GM12878 (cell line): ENCODE measurements around the genes F11R, TSTD1, ARHGAP30, NIT1, B4GALT3 and NR1I3.

GRCh38 chr1:160781415-160781713, 14.6 kb upstream of the LY9 start:
- RAMPAGE, long total RNA, result no peak
- RRBS, 2 experiments, result 100% methylated on average over 1 of the region's 5 CpGs; no CpG with 5 or more reads in 1 of the 2 experiments
CAGE:
- cytosol, long polyA minus RNA, result no peak
- cytosol, long polyA plus RNA, result no peak
- long polyA plus RNA, result no peak
- nucleolus, long total RNA, result no peak
- nucleus, long polyA plus RNA, result no peak
- nucleus, long total RNA, result no peak

DNA sequence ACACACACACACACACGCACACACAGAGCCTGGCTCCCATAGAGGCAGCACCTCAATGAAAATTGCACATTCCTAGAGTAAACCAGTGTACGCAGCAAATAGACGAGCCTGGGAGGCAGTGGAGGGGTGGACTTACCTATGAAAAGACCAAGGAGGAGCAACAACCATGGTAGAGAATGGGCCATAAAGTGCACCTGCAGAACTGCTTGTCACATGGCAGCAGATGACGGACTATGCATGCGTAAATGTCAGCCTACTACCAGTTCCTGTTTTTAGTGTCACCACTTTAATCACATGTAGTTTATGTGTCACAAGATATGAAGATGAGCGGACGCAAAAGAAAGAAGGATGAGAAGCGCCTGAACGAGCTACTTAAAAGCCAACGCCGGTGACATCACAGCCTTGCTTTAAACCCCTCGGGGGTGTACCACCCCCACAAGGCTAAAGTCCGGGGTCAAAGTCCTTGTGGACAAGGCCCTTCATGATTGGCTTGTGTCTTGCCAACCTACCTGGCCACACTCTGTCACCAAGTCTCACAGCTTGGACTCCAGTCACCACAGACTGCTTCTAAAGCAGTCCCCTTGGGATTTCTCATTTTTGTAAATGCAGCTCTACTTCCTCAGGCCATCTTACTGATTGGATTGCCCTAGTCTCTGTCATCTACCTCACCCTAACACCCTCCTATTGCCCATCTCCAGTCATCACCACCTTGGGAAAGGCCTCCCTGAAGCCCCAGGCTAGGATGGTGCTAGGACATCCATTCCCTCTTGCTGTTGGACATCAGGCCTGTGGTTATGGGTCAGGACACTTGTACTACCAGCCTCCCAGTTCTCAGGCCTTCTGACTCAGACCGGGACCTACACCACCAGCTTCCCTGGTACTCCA, 6.1 kb upstream of the LY9 start:
- RAMPAGE, long total RNA, result no peak
- RRBS, 2 experiments, result 5% methylated on average over 3 of the region's 14 CpGs
CAGE:
- cytosol, long polyA minus RNA, result no peak
- cytosol, long polyA plus RNA, result no peak
- long polyA plus RNA, result no peak
- nucleolus, long total RNA, result no peak
- nucleus, long polyA plus RNA, result no peak
- nucleus, long total RNA, result no peak

DNA sequence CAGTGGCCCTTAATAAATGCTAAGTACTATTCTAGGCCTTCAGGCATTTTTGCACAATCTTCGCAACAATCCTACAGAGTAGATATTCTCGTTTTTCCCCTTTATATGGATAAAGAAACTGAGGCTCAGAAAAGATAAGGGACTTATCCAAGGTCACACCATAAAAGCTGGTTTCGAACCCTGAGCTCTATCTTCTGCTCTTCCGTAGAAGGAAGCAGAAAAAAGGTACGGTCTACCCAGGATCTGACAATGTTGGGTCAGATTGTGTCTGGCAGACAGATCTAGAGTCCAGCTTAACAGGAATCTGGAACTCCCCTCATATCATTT, 21.6 kb downstream of the LY9 start:
- RAMPAGE, long total RNA, result no peak
- RRBS, 2 experiments, result no CpG with 5 or more reads among the region's 5 CpGs
CAGE:
- cytosol, long polyA minus RNA, result no peak
- cytosol, long polyA plus RNA, result no peak
- long polyA plus RNA, result no peak
- nucleolus, long total RNA, result no peak
- nucleus, long polyA plus RNA, result no peak
- nucleus, long total RNA, result no peak

GRCh38 chr1:160836933-160838088, 25.4 kb downstream of the CD244 start:
- RAMPAGE, long total RNA, result no peak
- RRBS, 2 experiments, result no CpG with 5 or more reads among the region's 13 CpGs
CAGE:
- cytosol, long polyA minus RNA, result no peak
- cytosol, long polyA plus RNA, result no peak
- long polyA plus RNA, result no peak
- nucleolus, long total RNA, result no peak
- nucleus, long polyA plus RNA, result no peak
- nucleus, long total RNA, result no peak

DNA sequence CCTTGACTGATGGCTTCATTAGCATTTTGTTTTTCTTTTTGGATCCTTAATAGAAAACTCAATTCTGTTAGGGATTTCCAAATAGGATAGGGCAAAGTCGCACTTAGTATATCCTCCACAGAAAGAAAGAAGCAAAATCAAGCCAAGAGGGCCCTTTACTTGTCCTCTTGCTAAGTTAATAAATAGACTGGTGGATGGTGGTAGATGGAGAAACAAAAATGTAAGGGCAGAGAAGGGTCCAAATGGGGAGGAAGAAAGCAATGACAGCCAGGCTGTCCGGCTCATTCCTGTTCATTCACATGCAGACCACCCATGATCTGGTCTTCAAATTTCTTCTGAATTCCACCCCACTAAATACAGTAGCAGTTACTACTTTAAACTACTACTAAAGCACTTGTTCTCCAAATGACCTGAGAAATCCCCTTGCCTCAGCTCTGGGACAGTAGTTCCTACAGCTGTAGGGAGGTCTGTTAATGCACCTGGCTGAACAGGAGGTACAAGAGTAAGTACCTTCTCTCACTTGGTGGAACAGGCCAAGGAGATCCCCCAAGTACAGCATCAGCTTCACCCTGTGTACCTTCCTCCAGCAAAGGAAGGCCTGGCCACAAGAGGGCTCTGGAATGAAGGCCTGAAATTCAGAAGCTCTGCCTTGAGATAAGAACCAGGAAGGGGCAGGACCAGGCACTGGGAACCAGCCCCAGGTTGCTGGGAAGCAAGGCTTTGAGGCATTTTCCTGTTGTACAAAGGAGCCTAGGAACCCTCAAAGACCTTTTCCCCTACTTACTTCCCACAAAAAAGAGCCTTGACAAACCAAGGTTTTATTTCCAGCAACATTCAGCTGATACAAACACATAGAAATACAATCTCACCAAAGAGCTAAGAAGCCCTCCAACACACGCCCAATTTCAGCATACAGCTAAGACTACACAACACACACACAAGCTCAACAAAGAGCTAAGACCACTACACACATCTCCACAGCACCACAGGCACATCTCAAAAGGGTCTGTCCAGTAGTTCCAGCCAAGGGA, 23.7 kb downstream of the F11R start:
- RAMPAGE, long total RNA, result no peak
- RRBS, 2 experiments, result no CpG with 5 or more reads among the region's 3 CpGs
CAGE:
- cytosol, long polyA minus RNA, result no peak
- cytosol, long polyA plus RNA, result no peak
- long polyA plus RNA, result no peak
- nucleolus, long total RNA, result no peak
- nucleus, long polyA plus RNA, result no peak
- nucleus, long total RNA, result no peak

- RAMPAGE, long total RNA, result no peak
- RRBS, 2 experiments, result 75% methylated on average over 1 of the region's 8 CpGs; no CpG with 5 or more reads in 1 of the 2 experiments
CAGE:
- cytosol, long polyA minus RNA, result no peak
- cytosol, long polyA plus RNA, result no peak
- long polyA plus RNA, result no peak
- nucleolus, long total RNA, result no peak
- nucleus, long polyA plus RNA, result no peak
- nucleus, long total RNA, result no peak
These were observed 4.4 kb downstream of the F11R start for GRCh38 chr1:161016488-161017053.

GRCh38 chr1:161020412-161021419, at the start of gene F11R:
Gene F11R (minus strand): TSS chr1:161021152.
- RAMPAGE, long total RNA, result start-site peak on the minus strand at chr1:161021121-161021159, 569 and 388 reads in 2 replicates
- RRBS, 2 experiments, result no CpG with 5 or more reads among the region's 59 CpGs
CAGE:
- cytosol, long polyA minus RNA, result start-site peak on the minus strand at chr1:161021107-161021188, 762 reads
- cytosol, long polyA plus RNA, result start-site peak on the minus strand at chr1:161021142-161021170, 389 and 243 reads in 2 replicates
- long polyA plus RNA, result no peak
- nucleolus, long total RNA, result no peak
- nucleus, long polyA plus RNA, result start-site peak on the minus strand at chr1:161021142-161021153, 200 and 190 reads in 2 replicates
- nucleus, long total RNA, result no peak

- RAMPAGE, long total RNA, result start-site peak on the minus strand at chr1:161038915-161038970, 860 and 650 reads in 2 replicates
- RRBS, 2 experiments, result 11% methylated on average over 16 to 22 of the region's 65 CpGs
CAGE:
- cytosol, long polyA minus RNA, result no peak
- cytosol, long polyA plus RNA, result start-site peak on the minus strand at chr1:161038749-161038982, 4,310 and 4,044 reads in 2 replicates
- long polyA plus RNA, result start-site peak on the minus strand at chr1:161038920-161038970, 2,577 and 3,017 reads in 2 replicates
- nucleolus, long total RNA, result start-site peak on the plus strand at chr1:161039060-161039072, 5 reads
- nucleus, long polyA plus RNA, result start-site peak on the minus strand at chr1:161038920-161038998, 3,203 and 2,263 reads in 2 replicates
- nucleus, long total RNA, result no peak
These were observed at the start of gene TSTD1 for GRCh38 chr1:161038167-161039189. Gene TSTD1 (minus strand): TSS chr1:161038964.

- RAMPAGE, long total RNA, result no peak
- RRBS, 2 experiments, result no CpG with 5 or more reads among the region's 4 CpGs
CAGE:
- cytosol, long polyA minus RNA, result no peak
- cytosol, long polyA plus RNA, result start-site peak on the minus strand at chr1:161048611-161049524, 1,930 and 2,342 reads in 2 replicates
- long polyA plus RNA, result start-site peak on the minus strand at chr1:161048611-161049531, 4,413 and 4,546 reads in 2 replicates
- nucleolus, long total RNA, result no peak
- nucleus, long polyA plus RNA, result start-site peak on the minus strand at chr1:161048607-161049536, 746 and 916 reads in 2 replicates
- nucleus, long total RNA, result start-site peak on the minus strand at chr1:161048791-161048825, 32 reads
These were observed 3.0 kb upstream of the USF1 start for GRCh38 chr1:161048451-161049545.

DNA sequence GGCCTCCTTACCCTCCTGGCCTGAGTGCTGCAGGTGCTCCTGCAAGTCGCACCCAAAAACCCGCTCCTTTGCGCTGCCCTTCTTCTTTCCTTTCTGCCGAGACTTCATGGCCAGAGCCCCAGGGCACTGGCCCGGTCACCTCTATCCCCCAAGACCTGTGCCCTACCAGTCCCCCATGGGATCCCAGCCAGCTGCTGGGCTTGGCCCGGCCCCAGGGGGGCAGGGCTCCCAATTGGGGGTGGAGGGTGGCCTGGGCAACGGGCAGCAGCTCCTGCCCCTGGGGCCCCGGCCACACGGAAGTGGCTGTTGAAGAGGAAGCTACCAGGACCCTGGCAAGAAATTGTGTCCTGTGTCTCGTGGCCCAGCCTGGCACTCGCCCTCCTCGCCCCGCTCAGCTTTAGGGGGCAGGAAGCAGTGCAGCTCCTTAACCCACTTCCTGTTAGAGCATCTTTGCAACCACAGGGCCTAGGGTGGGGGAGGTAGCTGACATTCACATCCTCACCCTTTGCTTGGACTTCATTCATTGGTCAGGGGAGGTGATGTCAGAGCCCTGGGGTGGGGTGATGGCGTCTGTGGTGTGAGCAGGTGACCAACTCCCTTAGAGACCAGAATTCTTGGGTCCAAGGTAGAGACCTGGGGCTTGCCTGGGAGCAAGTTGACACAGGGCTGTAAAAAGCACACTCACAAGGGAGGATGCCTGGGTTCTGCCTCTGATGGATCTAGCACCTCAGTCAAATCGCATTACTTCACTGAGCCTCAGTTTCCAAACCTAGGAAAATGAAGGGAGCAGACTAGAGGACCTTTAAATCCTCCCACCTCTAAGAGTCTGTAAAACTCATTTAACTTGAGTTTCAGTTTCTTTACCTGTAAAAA, at the start of gene ARHGAP30:
Gene ARHGAP30, minus strand, starts transcription at position 375 of the 873 bp plus-strand sequence.
- RAMPAGE, long total RNA, result start-site peak on the minus strand centred at position 373 of the sequence, 138 bp wide, 784 and 817 reads in 2 replicates
- RRBS, 2 experiments, result 2 to 5% methylated on average over 4 of the region's 15 CpGs
CAGE:
- cytosol, long polyA minus RNA, result start-site peak on the minus strand centred at position 170 of the sequence, 67 bp wide, 97 reads; start-site peak on the minus strand centred at position 399 of the sequence, 112 bp wide, 1,579 reads
- cytosol, long polyA plus RNA, result start-site peak on the minus strand centred at position 385 of the sequence, 110 bp wide, 2,033 and 2,556 reads in 2 replicates; start-site peak on the plus strand centred at position 624 of the sequence, 47 bp wide, 9 and 9 reads in 2 replicates
- long polyA plus RNA, result start-site peak on the minus strand centred at position 395 of the sequence, 94 bp wide, 1,499 and 2,517 reads in 2 replicates
- nucleolus, long total RNA, result start-site peak on the minus strand centred at position 391 of the sequence, 87 bp wide, 613 reads
- nucleus, long polyA plus RNA, result start-site peak on the minus strand centred at position 394 of the sequence, 92 bp wide, 899 and 1,583 reads in 2 replicates
- nucleus, long total RNA, result no peak

DNA sequence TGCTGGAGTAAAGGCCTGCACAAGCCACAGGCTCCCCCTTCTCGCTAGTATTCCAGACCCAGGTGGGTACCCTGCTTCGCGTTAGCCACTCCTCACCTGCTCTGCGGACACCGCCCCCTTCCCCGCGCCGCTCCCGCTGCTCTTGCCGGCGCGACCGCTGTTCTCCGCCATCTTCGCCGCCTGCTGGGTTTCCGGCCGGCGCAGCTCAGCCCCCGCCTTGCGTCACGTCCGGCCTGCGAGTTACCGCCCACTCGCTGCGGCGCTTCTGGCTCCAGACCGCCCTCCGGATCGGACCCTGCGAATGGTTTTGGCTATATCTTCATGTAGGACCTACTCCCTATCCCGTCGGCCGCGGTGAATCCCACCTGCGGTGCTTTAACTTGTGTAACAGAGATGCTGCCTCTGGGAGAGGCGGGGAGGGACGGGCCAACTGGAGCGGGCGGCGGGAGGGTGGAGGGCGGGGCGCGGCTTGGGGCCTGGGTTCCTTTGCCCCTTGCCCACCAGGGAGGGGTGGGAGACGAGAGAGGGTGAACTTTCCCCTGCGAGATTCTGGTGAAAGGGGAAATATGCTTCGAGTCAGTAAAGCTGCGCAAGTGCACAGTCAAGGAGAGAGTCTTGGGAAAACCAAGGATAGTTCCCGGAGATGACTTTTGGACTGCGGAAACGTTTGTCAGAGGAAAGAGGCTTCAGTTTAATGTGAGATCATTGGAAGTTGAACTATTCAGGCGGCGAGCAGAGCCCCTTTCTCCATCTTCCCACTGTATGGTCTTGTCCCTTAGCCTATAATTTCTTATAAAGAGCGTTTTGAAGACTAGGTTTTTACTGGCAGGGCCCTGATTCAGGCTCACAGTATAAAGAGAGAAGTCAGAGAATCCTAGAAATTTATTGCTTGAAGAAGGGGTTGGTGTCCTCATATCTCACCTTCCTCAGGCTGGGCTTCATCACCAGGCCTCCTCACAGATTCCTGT, at the start of gene NIT1:
Gene NIT1, plus strand, starts transcription at position 250 of the 968 bp plus-strand sequence.
- RAMPAGE, long total RNA, result start-site peak on the minus strand centred at position 192 of the sequence, 31 bp wide, 3,633 and 2,618 reads in 2 replicates; start-site peak on the plus strand centred at position 262 of the sequence, 28 bp wide, 160 and 131 reads in 2 replicates
- RRBS, 2 experiments, result under 1 to 1% methylated on average over 12 of the region's 55 CpGs
CAGE:
- cytosol, long polyA minus RNA, result start-site peak on the plus strand centred at position 267 of the sequence, 36 bp wide, 238 reads
- cytosol, long polyA plus RNA, result start-site peak on the minus strand centred at position 188 of the sequence, 26 bp wide, 3,066 and 4,333 reads in 2 replicates; start-site peak on the plus strand centred at position 268 of the sequence, 23 bp wide, 170 and 132 reads in 2 replicates
- long polyA plus RNA, result start-site peak on the minus strand centred at position 190 of the sequence, 26 bp wide, 1,721 and 1,987 reads in 2 replicates; start-site peak on the plus strand centred at position 269 of the sequence, 14 bp wide, 158 and 134 reads in 2 replicates
- nucleolus, long total RNA, result start-site peak on the minus strand centred at position 201 of the sequence, 40 bp wide, 183 reads
- nucleus, long polyA plus RNA, result start-site peak on the minus strand centred at position 188 of the sequence, 26 bp wide, 2,771 and 1,559 reads in 2 replicates; start-site peak on the plus strand centred at position 264 of the sequence, 37 bp wide, 103 and 197 reads in 2 replicates
- nucleus, long total RNA, result no peak

DNA sequence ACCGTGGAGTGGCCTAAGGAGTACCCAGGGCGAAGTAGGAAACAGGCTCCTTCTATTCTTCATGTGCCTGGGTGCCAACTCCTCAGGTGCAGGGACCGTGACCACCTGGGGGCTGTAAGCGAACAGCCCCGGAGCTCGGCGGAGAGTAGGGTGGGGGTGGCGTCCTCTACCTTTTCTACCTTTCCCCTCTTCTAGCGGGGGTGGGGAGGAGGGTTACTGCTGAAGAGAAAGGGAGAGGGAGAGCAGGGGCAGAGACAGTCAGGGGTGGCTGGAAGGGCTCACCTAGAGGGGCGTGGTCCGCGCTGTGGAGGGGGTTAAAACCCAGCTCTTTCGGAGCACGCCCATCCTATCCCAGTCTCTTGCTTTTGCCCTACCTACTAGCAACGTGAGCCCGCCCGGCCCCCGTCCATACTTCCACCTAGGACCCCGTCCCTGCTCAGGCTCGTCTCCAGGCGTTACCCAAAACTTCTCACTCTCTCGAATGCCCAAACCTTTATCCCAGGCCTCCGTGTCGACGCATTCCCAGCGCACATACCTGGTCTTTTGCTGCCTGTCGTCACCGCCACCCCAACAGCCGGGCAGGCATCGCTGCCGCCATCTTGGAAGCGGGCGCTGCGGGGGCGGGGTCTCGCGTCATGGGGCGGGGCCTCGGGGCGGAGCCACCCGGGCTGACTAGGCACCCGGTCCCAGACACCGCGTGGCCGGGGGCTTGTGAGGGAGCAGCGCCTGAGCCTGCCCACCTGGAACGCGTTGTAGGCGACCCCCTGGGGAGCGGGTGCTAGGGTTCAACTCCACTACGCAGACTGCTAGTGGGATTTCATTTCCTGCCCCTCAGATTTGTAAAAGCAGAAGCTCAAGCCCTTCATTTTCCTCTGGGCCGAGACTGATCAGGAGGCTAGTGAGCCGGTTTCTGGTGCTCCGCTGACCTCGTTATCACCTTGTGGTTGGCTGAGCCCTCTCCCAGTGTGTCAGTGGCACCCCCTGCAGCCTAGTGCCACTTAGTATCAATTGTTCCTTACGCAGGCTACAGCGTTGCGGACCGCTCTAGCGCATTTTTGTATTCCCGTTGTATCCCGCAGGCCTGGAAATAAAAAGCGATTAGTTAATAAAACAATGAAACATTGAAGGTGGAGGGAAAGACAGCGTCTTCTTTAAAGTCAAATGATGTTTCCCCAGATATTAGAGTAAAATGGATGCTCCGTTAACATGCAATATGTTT, at the start of gene B4GALT3:
Gene B4GALT3, minus strand, starts transcription at position 620 of the 1,219 bp plus-strand sequence.
- RAMPAGE, long total RNA, result start-site peak on the minus strand centred at position 613 of the sequence, 19 bp wide, 932 and 543 reads in 2 replicates
- RRBS, 2 experiments, result 2% methylated on average over 9 of the region's 65 CpGs
CAGE:
- cytosol, long polyA minus RNA, result start-site peak on the minus strand centred at position 198 of the sequence, 11 bp wide, 24 reads; start-site peak on the minus strand centred at position 606 of the sequence, 11 bp wide, 303 reads
- cytosol, long polyA plus RNA, result start-site peak on the minus strand centred at position 629 of the sequence, 44 bp wide, 172 and 230 reads in 2 replicates
- long polyA plus RNA, result no peak
- nucleolus, long total RNA, result start-site peak on the minus strand centred at position 608 of the sequence, 7 bp wide, 198 reads
- nucleus, long polyA plus RNA, result start-site peak on the minus strand centred at position 606 of the sequence, 11 bp wide, 161 and 128 reads in 2 replicates
- nucleus, long total RNA, result no peak

DNA sequence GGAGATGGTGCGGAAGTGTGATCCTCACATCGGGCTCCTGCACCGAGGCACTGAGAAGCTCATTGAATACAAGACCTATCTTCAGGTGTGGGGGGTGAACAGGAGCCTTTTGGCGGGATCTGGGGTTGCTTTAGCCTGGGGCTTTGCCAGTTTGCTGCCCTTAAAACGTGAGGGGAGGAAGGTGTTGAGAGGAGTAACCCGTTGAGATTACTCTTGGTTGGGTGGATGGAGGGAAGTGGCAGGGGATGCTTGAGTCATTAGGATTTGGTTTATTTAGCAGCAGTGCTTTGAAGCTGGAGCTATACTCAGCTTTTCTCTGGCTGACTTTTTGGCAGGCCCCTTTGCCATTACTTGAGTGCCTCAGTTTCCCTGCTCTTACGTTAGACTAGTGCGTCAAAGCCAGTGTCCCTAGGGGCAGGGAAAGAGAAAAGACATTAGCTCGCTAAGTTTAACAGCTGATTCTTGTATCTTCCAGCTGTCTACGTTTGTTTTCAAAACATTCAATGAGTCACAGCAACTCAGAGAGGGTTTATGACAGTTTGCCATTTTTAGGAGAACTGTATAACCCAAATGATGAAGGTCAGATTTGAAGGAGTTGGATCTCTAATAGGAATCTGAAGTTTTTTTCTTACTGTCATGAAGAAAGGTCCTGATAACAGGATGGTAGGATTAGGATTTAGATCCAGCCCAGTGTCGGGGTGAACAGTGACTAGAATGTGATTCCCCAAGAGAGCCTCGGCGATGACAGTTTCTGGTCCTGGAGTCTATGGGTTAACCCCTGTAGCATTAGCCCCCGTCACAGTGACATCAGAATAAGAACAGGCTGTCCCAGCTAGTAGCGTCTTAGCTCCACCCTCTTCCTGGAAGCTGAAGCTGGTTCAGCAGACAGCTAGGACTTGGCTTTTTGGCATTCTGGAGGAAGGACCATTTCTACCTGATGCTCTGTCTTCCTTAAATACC, 4.6 kb downstream of the NDUFS2 start:
- RAMPAGE, long total RNA, result no peak
- RRBS, 2 experiments, result no CpG with 5 or more reads among the region's 15 CpGs
CAGE:
- cytosol, long polyA minus RNA, result no peak
- cytosol, long polyA plus RNA, result no peak
- long polyA plus RNA, result no peak
- nucleolus, long total RNA, result no peak
- nucleus, long polyA plus RNA, result no peak
- nucleus, long total RNA, result no peak

DNA sequence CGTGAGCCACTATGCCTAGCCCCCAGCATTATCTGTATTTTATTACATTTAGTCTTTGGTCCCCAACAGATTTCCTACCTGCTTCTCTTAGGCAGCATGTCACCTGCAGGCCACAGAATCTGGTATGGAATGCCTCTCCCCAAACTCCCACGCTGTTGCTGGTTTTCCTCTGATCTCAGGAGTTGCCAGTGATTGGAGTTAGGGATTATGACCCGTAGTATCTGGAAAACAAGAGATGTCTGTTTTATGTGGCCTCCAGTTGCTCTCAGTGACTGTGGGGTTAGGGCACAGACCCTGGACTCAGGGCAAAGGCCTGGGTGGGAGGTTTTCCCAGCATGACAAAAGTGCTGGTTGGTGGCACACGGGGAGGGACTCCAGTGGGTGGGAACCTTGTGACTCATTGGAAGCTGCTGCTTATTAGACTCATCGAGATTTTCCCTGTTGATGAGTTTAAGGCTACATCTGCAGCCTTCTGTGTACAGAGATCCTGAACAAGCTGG, at the start of gene NR1I3:
Gene NR1I3, minus strand, starts transcription at position 241 of the 500 bp plus-strand sequence.
- RAMPAGE, long total RNA, result no peak
- RRBS, 2 experiments, result no CpG with 5 or more reads among the region's 5 CpGs
CAGE:
- cytosol, long polyA minus RNA, result no peak
- cytosol, long polyA plus RNA, result no peak
- long polyA plus RNA, result no peak
- nucleolus, long total RNA, result no peak
- nucleus, long polyA plus RNA, result no peak
- nucleus, long total RNA, result no peak

- RAMPAGE, long total RNA, result no peak
- RRBS, 2 experiments, result no CpG with 5 or more reads among the region's 10 CpGs
CAGE:
- cytosol, long polyA minus RNA, result no peak
- cytosol, long polyA plus RNA, result no peak
- long polyA plus RNA, result no peak
- nucleolus, long total RNA, result no peak
- nucleus, long polyA plus RNA, result no peak
- nucleus, long total RNA, result no peak
These were observed 32.5 kb upstream of the CFAP126 start for GRCh38 chr1:161400253-161400557.

GRCh38 chr1:161532620-161533488, 8.5 kb downstream of the HSPA6 start:
- RAMPAGE, long total RNA, result no peak
- RRBS, 2 experiments, result no CpG with 5 or more reads among the region's 15 CpGs
CAGE:
- cytosol, long polyA minus RNA, result no peak
- cytosol, long polyA plus RNA, result no peak
- long polyA plus RNA, result no peak
- nucleolus, long total RNA, result no peak
- nucleus, long polyA plus RNA, result no peak
- nucleus, long total RNA, result no peak

- RAMPAGE, long total RNA, result no peak
- RRBS, 2 experiments, result no CpG with 5 or more reads among the region's 8 CpGs
CAGE:
- cytosol, long polyA minus RNA, result no peak
- cytosol, long polyA plus RNA, result no peak
- long polyA plus RNA, result no peak
- nucleolus, long total RNA, result no peak
- nucleus, long polyA plus RNA, result no peak
- nucleus, long total RNA, result no peak
These were observed 1.1 kb downstream of the FCGR3A start for GRCh38 chr1:161548271-161549191.

- RAMPAGE, long total RNA, result no peak
- RRBS, 2 experiments, result no CpG with 5 or more reads among the region's 7 CpGs
CAGE:
- cytosol, long polyA minus RNA, result no peak
- cytosol, long polyA plus RNA, result no peak
- long polyA plus RNA, result no peak
- nucleolus, long total RNA, result no peak
- nucleus, long polyA plus RNA, result no peak
- nucleus, long total RNA, result no peak
These were observed 35.8 kb downstream of the ATF6 start for GRCh38 chr1:161801918-161802269.